ENCODE measurements around a stretch of chr11.

DNA sequence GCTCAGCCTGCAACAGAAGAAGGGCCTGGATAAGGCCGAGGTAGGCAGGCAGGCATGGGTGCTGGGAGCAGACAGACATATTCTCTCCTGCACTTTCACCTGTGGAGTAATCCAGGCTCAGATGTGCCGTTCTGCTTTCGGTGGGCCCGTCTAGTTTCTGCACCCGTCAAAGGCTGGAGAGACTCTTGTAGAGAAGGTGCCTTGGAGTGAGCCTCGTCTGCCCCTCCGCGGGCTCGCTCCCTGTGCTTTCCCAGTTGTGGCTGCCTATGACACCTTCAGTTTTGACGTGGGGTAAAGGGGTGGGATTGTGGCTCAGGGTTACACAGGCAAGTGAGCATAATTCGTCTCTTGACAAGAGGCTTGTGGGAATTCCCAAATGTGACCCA, 16.3 kb upstream of the ST3GAL4 start:
- RAMPAGE, long total RNA, result no peak
- RRBS, 2 experiments, result no CpG with 5 or more reads among the region's 11 CpGs
CAGE:
- cytosol, long polyA minus RNA, result no peak
- cytosol, long polyA plus RNA, result no peak
- long polyA plus RNA, result no peak
- nucleolus, long total RNA, result no peak
- nucleus, long polyA plus RNA, result no peak
- nucleus, long total RNA, result no peak

DNA sequence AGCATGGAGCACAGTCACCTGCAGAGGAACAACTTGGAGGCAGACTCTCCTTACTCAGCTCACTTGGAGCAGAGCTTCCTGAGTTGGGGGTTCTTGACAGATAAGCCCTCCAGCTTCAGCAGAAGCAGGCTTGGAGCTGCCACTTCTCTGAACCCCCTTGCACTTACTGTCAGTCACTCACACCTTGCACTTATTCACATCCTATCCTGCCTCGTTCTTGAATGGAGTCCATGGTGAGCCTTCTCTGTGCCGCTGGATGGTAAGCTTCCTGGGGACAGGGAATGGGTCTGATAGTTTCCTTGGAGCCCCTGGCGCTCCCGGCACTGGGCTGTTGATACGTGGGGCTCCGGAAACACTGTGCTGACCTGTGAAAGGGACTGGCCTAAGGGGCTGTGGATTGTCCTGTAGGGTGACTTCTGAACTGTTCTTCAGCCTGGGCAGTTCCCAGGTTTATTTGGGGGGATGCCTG, 901 bp upstream of the ST3GAL4 start:
- RAMPAGE, long total RNA, result no peak
- RRBS, 2 experiments, result no CpG with 5 or more reads among the region's 6 CpGs
CAGE:
- cytosol, long polyA minus RNA, result no peak
- cytosol, long polyA plus RNA, result no peak
- long polyA plus RNA, result no peak
- nucleolus, long total RNA, result no peak
- nucleus, long polyA plus RNA, result no peak
- nucleus, long total RNA, result no peak

GRCh38 chr11:126386276-126387152, 31.0 kb downstream of the ST3GAL4 start:
- RAMPAGE, long total RNA, result no peak
- RRBS, 2 experiments, result no CpG with 5 or more reads among the region's 13 CpGs
CAGE:
- cytosol, long polyA minus RNA, result no peak
- cytosol, long polyA plus RNA, result no peak
- long polyA plus RNA, result no peak
- nucleolus, long total RNA, result no peak
- nucleus, long polyA plus RNA, result no peak
- nucleus, long total RNA, result no peak

GRCh38 chr11:126655568-126656404, 300.3 kb downstream of the ST3GAL4 start:
- RAMPAGE, long total RNA, result no peak
- RRBS, 2 experiments, result no CpG with 5 or more reads among the region's 9 CpGs
CAGE:
- cytosol, long polyA minus RNA, result no peak
- cytosol, long polyA plus RNA, result no peak
- long polyA plus RNA, result no peak
- nucleolus, long total RNA, result no peak
- nucleus, long polyA plus RNA, result no peak
- nucleus, long total RNA, result no peak

GRCh38 chr11:128153707-128154098, 433.7 kb downstream of the ETS1 start:
- RAMPAGE, long total RNA, result no peak
- RRBS, 2 experiments, result no CpG with 5 or more reads among the region's 5 CpGs
CAGE:
- cytosol, long polyA minus RNA, result no peak
- cytosol, long polyA plus RNA, result no peak
- long polyA plus RNA, result no peak
- nucleolus, long total RNA, result no peak
- nucleus, long polyA plus RNA, result no peak
- nucleus, long total RNA, result no peak

DNA sequence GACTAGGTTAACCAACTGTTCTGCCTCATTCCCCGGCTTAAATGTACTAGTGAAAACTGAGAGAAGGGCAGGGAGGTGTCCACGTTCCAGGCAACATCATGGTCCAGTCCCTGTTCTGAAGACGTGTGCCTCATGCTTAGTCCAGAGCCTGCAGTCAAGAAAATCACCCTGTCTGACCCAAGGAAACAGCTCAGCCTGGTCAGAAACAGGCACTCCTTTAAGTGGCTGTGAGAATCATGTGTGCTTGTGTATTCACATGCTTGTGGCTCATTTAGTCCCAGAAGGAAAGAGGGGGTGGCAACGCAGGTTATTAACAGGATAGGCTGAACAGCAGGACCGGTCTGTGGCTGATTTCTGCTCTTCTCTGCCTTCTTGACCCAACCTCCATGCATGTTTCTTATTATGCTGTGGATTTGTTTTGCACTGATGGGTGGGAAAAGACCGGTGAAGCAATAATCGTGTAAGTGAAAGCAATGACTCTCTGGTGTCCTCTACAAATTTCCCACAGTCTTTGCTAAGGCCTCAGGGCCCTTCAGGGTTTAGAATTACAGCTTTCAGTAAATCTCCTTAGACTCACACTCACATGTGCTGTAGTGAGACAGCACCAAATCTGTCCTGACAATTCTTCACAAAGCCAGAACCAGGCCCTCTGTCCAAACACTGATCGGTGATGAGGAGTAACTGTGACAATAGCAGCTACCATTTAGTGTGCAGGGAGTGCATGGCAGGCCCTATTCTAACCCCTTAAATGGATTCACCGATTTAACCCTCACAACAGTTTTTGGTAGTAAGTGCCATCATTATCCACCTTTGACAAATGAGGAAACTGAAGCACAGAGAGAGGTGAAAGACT, 288.1 kb downstream of the ETS1 start:
- RAMPAGE, long total RNA, result no peak
- RRBS, 2 experiments, result 8% methylated on average over 2 of the region's 9 CpGs; no CpG with 5 or more reads in 1 of the 2 experiments
CAGE:
- cytosol, long polyA minus RNA, result no peak
- cytosol, long polyA plus RNA, result no peak
- long polyA plus RNA, result no peak
- nucleolus, long total RNA, result no peak
- nucleus, long polyA plus RNA, result no peak
- nucleus, long total RNA, result no peak

DNA sequence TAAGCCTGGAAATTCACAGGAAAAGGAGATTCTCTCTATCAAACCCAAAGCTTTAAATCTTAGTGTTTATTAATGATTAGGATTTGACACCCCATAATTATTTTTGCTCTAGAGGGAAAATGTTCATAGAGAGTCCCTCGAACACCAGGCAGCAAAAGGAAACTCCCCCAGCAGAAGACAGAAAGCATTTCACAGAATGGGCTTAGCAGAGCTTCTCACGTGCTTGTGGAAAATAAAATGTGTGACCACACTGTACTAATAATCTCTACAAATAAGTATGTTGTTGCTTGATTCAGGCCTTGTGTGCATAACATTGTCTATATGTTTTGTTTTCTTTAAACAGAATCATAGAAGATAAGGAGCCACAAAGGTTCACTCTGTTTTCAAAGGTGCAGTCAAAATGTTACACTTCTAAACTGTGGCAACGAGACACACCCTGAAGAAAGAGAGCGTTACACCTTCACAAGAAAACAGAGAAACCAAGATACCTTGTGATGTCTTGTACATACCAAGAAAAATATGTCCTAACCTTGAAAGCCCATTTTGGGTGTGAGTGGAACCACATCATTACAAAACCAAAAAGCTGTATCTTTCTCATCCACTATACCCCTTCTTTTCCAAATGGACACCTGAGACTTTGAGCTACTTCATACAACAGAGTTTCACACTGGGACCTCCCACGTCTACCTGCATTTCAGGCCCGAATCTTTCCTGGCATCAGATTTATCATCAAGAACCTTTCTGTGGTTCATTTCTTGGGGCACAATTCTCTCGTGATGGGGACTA, 282.5 kb downstream of the ETS1 start:
- RAMPAGE, long total RNA, result no peak
- RRBS, 2 experiments, result no CpG with 5 or more reads among the region's 7 CpGs
CAGE:
- cytosol, long polyA minus RNA, result no peak
- cytosol, long polyA plus RNA, result no peak
- long polyA plus RNA, result no peak
- nucleolus, long total RNA, result no peak
- nucleus, long polyA plus RNA, result no peak
- nucleus, long total RNA, result no peak

GRCh38 chr11:128417542-128417833, 169.9 kb downstream of the ETS1 start:
- RAMPAGE, long total RNA, result no peak
- RRBS, 2 experiments, result no CpG with 5 or more reads among the region's 3 CpGs
CAGE:
- cytosol, long polyA minus RNA, result no peak
- cytosol, long polyA plus RNA, result no peak
- long polyA plus RNA, result no peak
- nucleolus, long total RNA, result no peak
- nucleus, long polyA plus RNA, result no peak
- nucleus, long total RNA, result no peak

DNA sequence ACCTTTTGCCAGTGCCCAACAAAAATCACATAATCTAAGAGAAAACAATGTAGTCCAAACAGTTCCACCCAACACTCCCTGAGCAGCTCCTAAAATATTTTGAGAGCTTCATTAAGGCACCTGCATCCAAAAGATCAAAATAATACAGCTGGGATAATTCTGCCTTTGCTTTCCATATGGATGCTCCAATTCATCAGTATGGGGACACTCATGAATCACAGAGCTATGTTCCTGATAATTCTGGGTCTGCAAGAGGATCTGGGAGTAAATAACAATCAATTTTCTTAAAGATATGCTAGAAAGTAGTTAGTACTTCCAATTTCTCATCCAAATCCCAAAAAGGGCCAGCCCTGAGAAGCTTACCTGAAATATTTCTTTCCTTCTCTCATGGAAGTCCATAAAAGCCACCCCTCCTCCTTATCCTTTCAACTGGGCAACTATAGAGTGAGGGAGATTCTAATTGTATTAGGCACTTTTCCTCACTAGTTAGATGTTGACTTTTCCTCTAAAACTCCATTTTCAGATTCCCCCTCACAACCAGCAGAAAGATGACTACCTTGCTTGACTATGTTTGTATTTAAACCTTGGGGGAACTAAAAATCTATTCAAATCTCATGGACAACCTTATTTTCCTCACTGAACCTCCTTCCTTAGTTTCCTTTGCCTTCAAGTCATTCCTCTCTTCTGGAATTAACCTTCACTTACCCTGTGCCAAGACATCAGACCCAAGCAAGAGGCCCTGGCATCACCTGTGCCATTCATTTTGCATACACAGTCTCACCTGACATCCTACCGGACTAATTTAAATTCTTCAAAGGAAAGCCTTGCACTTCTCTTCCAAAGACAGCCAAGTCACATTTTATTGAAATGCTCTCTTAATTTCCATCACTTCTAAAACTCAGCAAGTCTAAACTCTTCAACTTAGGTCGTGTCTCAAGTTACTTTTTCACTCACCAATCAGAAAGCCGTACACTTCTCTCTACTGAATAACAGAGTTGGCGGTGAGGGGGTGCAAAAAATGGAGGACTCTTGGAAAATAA, 126.9 kb downstream of the ETS1 start:
- RAMPAGE, long total RNA, result no peak
- RRBS, 2 experiments, result no CpG with 5 or more reads among the region's 4 CpGs
CAGE:
- cytosol, long polyA minus RNA, result start-site peak on the minus strand centred at position 524 of the sequence, 9 bp wide, 20 reads; start-site peak on the minus strand centred at position 622 of the sequence, 8 bp wide, 22 reads
- cytosol, long polyA plus RNA, result no peak
- long polyA plus RNA, result no peak
- nucleolus, long total RNA, result no peak
- nucleus, long polyA plus RNA, result no peak
- nucleus, long total RNA, result no peak

- RAMPAGE, long total RNA, result no peak
- RRBS, 2 experiments, result no CpG with 5 or more reads among the region's 8 CpGs
CAGE:
- cytosol, long polyA minus RNA, result no peak
- cytosol, long polyA plus RNA, result no peak
- long polyA plus RNA, result no peak
- nucleolus, long total RNA, result no peak
- nucleus, long polyA plus RNA, result no peak
- nucleus, long total RNA, result no peak
Measured at GRCh38 chr11:128476537-128477303, 110.6 kb downstream of the ETS1 start.

DNA sequence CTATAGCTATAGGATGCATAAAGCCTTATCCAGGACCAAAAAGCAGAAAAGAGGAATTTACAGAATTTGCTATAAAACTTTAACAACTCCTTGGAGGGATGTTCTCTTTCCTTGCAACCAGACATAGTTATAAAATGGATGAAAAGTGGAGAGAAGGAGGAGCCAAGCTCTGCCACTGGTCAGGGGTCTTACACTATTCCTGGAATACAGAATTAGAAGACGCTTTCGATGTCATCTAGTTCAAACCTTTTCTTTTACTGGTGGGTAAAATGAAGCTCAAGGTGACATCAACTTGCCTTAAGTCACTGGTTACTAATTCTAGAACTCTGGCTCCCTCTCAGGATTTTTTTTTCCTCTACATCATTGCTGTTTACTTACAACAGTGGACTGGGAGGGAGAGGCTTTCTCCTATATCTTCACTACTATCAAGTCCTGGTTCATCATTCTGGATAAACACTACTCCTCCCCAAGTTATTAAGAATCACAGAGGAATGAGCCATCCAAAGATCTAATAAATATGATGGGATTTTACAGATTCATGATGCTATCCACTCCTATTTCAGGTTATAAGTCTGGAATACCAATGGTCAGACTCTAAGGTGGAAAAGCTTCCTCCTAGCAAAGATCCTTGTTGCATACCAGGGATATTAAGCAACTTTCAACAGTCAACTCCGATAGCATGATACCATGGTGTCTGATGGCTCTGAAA, 82.9 kb downstream of the ETS1 start:
- RAMPAGE, long total RNA, result no peak
- RRBS, 2 experiments, result no CpG with 5 or more reads among the region's 3 CpGs
CAGE:
- cytosol, long polyA minus RNA, result no peak
- cytosol, long polyA plus RNA, result no peak
- long polyA plus RNA, result no peak
- nucleolus, long total RNA, result no peak
- nucleus, long polyA plus RNA, result no peak
- nucleus, long total RNA, result no peak

- RAMPAGE, long total RNA, result no peak
- RRBS, 2 experiments, result no CpG with 5 or more reads among the region's 11 CpGs
CAGE:
- cytosol, long polyA minus RNA, result no peak
- cytosol, long polyA plus RNA, result no peak
- long polyA plus RNA, result no peak
- nucleolus, long total RNA, result no peak
- nucleus, long polyA plus RNA, result no peak
- nucleus, long total RNA, result no peak
Measured at GRCh38 chr11:128520821-128521628, 66.3 kb downstream of the ETS1 start.

GRCh38 chr11:128538345-128538730, 49.0 kb downstream of the ETS1 start:
- RAMPAGE, long total RNA, result no peak
- RRBS, 2 experiments, result no CpG with 5 or more reads among the region's 2 CpGs
CAGE:
- cytosol, long polyA minus RNA, result no peak
- cytosol, long polyA plus RNA, result no peak
- long polyA plus RNA, result no peak
- nucleolus, long total RNA, result no peak
- nucleus, long polyA plus RNA, result no peak
- nucleus, long total RNA, result no peak

DNA sequence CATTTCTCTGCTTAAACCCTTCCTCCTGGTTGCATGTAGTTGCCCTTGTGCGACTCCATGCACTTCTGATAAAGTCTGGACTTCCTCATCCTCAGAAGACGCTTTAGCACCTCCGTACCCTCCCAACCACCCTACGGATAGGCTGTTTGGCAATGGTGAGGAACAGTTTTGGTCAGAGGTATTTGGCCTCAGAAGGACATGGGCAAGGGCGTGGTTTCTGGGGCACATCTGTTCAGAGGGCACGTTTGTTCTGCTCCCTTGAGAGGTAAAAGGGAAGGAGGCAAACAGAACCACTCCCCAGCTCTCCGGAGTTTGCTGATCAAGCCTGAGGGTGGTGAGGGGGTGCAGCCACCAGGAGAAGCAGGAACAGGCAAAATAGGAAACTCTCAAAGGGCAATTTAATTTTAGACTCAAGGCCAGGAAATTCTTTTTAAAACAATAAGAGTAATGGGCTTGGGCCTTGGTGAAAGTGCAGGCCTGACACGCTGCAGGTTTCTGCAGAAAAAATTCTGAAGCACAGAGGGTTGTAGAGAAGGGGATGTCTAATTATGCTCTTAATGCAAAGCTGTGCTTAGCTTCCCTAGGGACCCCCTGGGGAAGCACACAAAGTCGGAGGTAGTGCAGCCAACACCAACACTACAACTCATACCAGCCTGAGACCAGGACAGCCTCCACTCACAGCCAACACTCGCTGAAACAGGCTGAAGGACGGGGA, 23.3 kb downstream of the ETS1 start:
- RAMPAGE, long total RNA, result no peak
- RRBS, 2 experiments, result no CpG with 5 or more reads among the region's 11 CpGs
CAGE:
- cytosol, long polyA minus RNA, result no peak
- cytosol, long polyA plus RNA, result no peak
- long polyA plus RNA, result no peak
- nucleolus, long total RNA, result no peak
- nucleus, long polyA plus RNA, result no peak
- nucleus, long total RNA, result no peak

- RAMPAGE, long total RNA, result no peak
- RRBS, 2 experiments, result no CpG with 5 or more reads among the region's 7 CpGs
CAGE:
- cytosol, long polyA minus RNA, result no peak
- cytosol, long polyA plus RNA, result no peak
- long polyA plus RNA, result no peak
- nucleolus, long total RNA, result no peak
- nucleus, long polyA plus RNA, result no peak
- nucleus, long total RNA, result no peak
Measured at GRCh38 chr11:128586549-128587111, 728 bp downstream of the ETS1 start.

GRCh38 chr11:128677905-128678485, 15.9 kb upstream of the FLI1 start:
- RAMPAGE, long total RNA, result no peak
- RRBS, 2 experiments, result no CpG with 5 or more reads among the region's 2 CpGs
CAGE:
- cytosol, long polyA minus RNA, result no peak
- cytosol, long polyA plus RNA, result no peak
- long polyA plus RNA, result no peak
- nucleolus, long total RNA, result no peak
- nucleus, long polyA plus RNA, result no peak
- nucleus, long total RNA, result no peak

DNA sequence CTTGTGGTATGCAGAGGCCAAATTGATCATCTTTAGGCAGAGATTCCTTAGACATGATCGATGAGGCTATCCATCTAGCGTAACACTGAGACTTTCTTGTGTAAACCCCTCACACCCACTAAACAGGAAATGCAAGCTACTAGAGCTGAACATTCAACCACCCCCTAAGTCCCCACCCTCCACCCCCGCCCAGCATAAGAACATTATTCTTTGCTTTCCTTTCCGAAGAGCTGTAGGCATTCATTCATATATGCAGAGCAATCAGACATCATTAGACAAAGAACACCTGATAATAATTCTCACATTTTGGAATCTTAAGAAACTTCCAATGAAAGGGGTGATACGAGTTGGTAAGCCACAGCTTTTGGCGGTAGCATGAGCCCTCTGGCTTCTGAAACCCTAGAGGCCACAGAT, 42.1 kb downstream of the FLI1 start:
- RAMPAGE, long total RNA, result no peak
- RRBS, 2 experiments, result no CpG with 5 or more reads among the region's 6 CpGs
CAGE:
- cytosol, long polyA minus RNA, result no peak
- cytosol, long polyA plus RNA, result no peak
- long polyA plus RNA, result no peak
- nucleolus, long total RNA, result no peak
- nucleus, long polyA plus RNA, result no peak
- nucleus, long total RNA, result no peak

DNA sequence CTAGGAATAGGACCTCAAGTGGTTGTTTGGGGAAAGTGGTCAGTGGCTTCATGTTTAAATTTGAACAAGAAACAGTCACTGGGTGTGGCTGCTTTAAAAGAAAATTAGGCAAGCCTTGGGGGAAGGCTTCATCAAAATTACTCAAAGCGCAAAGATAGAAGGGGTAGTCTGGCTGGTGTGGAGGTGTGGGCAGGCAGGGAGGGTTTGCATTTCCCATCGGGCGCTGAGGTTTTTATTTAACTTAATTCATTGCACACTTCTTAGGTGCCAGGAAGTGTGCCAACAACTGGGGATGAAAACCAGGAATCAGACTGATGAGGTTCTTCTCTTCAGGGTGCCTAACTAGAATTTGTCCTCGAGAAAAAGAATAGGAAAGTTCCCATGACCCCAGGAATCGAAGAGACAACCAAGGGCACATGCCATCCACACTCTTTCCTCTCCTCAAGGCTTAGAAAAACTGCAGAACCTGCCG, 52.1 kb downstream of the FLI1 start:
- RAMPAGE, long total RNA, result no peak
- RRBS, 2 experiments, result no CpG with 5 or more reads among the region's 6 CpGs
CAGE:
- cytosol, long polyA minus RNA, result no peak
- cytosol, long polyA plus RNA, result no peak
- long polyA plus RNA, result no peak
- nucleolus, long total RNA, result no peak
- nucleus, long polyA plus RNA, result no peak
- nucleus, long total RNA, result no peak

- RAMPAGE, long total RNA, result no peak
- RRBS, 2 experiments, result no CpG with 5 or more reads among the region's 9 CpGs
CAGE:
- cytosol, long polyA minus RNA, result no peak
- cytosol, long polyA plus RNA, result no peak
- long polyA plus RNA, result no peak
- nucleolus, long total RNA, result no peak
- nucleus, long polyA plus RNA, result no peak
- nucleus, long total RNA, result no peak
Measured at GRCh38 chr11:128893411-128894215, 2.5 kb downstream of the KCNJ5 start.

- RAMPAGE, long total RNA, result no peak
- RRBS, 2 experiments, result no CpG with 5 or more reads among the region's 11 CpGs
CAGE:
- cytosol, long polyA minus RNA, result no peak
- cytosol, long polyA plus RNA, result no peak
- long polyA plus RNA, result no peak
- nucleolus, long total RNA, result no peak
- nucleus, long polyA plus RNA, result no peak
- nucleus, long total RNA, result no peak
Measured at GRCh38 chr11:129173852-129174170, 18.3 kb downstream of the ARHGAP32 start.

Measured in GM12878 (cell line).